AG04450 (cell line): ENCODE measurements around a stretch of chr4.

GRCh38 chr4:152531103-152531985 lies 4.5 kb downstream of the FBXW7 start:
- CAGE, long polyA plus RNA, result no peak
- RRBS, result no CpG with 5 or more reads among the region's 4 CpGs

GRCh38 chr4:152532096-152533166 lies 3.5 kb downstream of the FBXW7 start:
- CAGE, long polyA plus RNA, result no peak
- RRBS, result no CpG with 5 or more reads among the region's 13 CpGs

GRCh38 chr4:152589360-152589667 lies 53.4 kb upstream of the FBXW7 start:
- CAGE, long polyA plus RNA, result no peak
- RRBS, result no CpG with 5 or more reads among the region's 2 CpGs

GRCh38 chr4:152942960-152943587 lies 7.0 kb downstream of the FHDC1 start:
- CAGE, long polyA plus RNA, result no peak
- RRBS, result no CpG with 5 or more reads among the region's 6 CpGs

DNA sequence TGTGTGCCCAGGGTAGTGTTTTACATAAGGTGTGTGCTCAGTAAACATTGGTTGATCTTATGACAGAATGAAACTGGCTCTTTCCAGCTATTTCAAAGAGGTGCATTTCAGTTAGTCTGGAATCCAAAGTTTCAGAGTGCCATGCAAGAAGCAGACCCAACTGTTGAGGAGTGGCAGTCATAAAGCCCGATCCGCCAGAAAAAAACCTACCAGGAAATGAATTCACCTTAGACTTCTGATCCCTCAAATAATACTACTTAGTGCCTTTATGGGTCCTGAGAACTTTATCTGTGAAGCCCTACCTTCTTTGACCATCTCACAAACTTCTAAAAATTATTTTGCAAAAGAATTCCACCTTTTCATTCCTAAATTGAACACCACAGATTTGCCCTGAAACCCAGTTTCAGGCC lies 14.9 kb downstream of the TRIM2 start:
- CAGE, long polyA plus RNA, result no peak
- RRBS, result no CpG with 5 or more reads among the region's 2 CpGs

GRCh38 chr4:153223916-153224590 lies 19.8 kb downstream of the TRIM2 start:
- CAGE, long polyA plus RNA, result no peak
- RRBS, result no CpG with 5 or more reads among the region's 1 CpG

DNA sequence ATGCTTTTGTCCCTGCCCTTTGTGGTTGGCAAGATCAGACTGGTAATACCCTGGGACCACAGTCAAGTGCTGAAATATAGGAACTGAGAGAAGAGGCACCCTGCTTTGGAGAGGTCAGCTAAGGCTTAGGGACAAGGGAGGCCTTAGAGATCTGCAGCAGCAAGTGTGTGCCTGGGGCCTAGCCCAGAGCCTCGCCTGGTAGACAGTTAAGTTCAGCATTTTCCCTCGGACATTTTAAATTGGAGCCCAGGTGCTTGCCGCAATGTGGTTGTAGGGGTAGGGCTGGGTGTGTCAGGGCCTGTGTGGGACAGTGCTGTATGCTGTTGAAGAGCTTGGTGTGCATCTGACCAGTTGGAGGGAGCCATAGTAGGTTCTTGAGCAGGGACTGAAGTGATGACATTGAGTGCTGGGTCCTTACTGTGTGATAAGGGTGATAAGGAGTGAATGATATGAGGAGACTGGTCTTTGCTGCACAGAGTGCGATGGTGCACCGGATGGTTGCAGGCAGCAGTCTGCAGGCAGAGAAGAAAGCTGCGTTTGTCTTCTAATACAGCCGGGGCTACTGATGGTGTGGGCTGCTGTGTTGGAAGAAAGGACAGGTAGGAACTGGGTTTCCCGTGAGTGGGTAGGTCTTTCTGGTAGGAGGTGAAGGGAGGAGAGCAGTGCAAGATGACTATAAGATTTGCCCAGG lies 6.8 kb downstream of the TMEM131L start:
- CAGE, long polyA plus RNA, result no peak
- RRBS, result 86% methylated on average over 3 of the region's 8 CpGs

GRCh38 chr4:153498397-153499097 lies 32.4 kb downstream of the TMEM131L start:
- CAGE, long polyA plus RNA, result no peak
- RRBS, result no CpG with 5 or more reads among the region's 6 CpGs

GRCh38 chr4:153554701-153555122 lies 88.6 kb downstream of the TMEM131L start:
- CAGE, long polyA plus RNA, result no peak
- RRBS, result no CpG with 5 or more reads among the region's 3 CpGs

DNA sequence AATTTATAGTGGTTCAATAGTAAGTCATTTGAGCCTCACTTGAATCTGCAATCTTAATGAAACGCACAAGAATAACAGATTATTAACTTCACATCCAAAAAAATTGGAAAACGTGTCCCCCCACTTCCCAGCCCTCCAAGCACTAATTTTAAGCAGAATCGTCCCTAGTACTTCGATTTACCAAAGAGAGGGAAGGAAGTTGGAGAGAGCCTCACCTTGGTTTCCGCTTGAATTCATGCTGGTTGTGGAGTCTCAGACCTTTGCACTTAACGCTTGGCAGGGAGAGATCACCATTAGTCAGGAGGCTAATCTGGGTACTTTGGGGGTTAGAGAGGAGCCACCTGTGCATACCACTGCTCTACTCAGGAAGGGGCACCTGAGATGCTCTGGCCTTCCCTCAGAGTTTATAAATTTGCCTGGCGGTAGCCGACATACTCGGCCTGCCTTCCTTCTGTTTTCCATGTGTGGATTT lies 104.0 kb downstream of the TMEM131L start:
- CAGE, long polyA plus RNA, result no peak
- RRBS, result no CpG with 5 or more reads among the region's 9 CpGs

- CAGE, long polyA plus RNA, result no peak
- RRBS, result no CpG with 5 or more reads among the region's 9 CpGs
Measured at GRCh38 chr4:153576934-153577541, 107.0 kb upstream of the TLR2 start.

GRCh38 chr4:153626794-153627058 lies 57.4 kb upstream of the TLR2 start:
- CAGE, long polyA plus RNA, result no peak
- RRBS, result no CpG with 5 or more reads among the region's 2 CpGs

GRCh38 chr4:153651384-153652414 lies 32.4 kb upstream of the TLR2 start:
- CAGE, long polyA plus RNA, result no peak
- RRBS, result no CpG with 5 or more reads among the region's 12 CpGs

DNA sequence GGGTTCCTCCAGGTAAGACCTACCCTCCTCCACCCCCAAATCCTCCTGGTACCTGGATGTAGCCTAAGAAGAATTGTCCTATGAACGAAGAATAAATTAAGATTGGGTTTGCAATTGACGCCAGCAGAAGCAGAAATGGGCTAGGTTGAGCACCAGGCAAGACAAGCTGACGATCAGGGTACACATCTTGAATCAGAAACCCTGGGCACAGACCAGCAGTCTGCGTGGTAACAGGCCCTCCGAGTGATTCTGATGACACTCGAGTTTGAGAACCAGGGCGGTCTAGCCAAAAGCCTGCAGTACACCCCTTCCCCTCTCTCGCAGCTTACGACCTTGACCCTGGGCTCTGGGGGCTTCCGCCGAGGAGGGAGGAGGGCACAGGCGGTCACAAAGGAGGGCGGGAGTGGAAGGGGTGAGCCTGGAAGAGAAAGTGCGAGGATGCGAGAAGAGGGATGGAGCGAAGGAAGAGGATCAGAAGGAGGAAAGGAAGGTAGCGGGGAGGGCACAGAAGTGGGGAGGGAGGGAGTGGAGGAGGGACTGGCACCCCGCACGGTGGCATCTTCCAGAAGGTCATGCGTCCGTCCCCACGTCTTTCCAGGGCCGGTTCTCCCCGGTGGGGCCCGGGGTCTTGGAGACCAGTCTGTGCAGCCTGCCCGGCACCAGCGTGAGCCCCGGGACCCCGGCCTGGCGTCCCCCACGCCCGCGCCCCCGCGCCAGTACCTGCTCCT lies 583 bp downstream of the RNF175 start:
- CAGE, long polyA plus RNA, result no peak
- RRBS, result 3% methylated on average over 7 of the region's 35 CpGs

DNA sequence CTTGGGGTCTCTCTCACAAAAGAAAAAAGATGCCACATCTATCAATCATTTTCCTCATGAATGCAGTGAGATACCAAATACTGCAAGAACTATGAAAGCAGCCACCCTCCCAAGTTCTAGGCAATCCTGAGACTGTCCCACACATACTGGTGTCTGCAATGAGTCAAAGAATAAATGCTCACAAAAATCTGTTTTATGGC lies 84.8 kb downstream of the DCHS2 start:
- CAGE, long polyA plus RNA, result no peak

- CAGE, long polyA plus RNA, result no peak
Measured at GRCh38 chr4:154560778-154560957, 2.1 kb upstream of the FGB start.

DNA sequence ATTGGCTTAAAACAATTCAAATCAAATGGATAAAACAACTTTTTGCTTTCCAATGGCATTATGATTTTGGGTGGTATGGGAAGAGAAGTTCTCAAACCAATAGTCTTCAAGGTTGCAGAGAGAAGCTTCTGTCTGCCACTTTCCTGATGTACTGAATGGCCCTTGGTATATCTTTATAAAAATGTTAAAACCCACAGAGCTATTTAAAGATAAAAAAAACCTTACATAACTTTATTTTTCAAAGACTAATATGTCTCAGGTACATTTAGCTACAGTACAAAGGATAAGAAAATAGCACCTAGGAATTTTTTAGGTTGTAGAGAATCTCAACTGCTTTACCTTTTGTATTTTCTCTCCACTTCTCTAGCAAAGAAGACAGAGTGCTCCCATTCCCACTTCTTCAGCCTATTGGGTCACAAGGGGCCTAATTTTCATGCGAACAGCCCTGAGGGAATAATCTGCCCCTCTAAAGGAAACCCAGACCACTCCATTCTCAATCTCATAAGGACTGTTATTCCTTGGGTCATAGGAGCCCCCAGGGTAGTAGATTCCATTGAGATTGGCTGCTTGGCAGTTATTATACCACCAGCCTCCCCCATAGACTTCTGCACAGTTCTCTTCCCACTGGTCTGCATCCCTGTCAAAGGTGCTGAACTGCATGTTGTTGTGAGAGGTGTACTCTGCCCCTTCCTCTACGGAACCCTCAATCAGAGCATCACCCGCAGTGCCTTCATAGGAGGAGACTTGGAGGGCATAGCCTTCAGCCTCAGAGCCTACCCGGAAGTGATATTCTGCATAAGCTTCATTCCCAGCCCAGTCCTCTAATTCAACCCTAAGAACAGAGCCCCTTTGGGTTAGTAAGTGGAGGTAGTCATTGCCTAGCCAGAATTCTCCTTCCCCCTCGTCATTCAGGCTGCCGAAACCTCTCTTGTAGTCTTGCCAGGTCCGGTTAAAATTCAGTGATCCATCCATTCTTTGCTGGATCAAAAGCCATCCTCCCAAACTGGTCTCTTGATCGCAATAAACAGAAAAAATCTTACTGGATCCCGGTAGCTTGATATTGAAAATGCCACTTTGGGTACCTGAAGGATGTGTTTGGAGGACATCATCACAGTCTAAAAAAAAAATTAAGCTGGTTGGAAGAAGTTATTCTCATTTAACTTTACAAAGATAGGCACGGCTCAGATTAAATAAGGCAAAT lies 6.4 kb downstream of the FGA start:
- CAGE, long polyA plus RNA, result no peak
- RRBS, result 79% methylated on average over 3 of the region's 10 CpGs

- CAGE, long polyA plus RNA, result no peak
- RRBS, result no CpG with 5 or more reads among the region's 1 CpG
Measured at GRCh38 chr4:154658618-154658820, 46.1 kb upstream of the FGG start.

DNA sequence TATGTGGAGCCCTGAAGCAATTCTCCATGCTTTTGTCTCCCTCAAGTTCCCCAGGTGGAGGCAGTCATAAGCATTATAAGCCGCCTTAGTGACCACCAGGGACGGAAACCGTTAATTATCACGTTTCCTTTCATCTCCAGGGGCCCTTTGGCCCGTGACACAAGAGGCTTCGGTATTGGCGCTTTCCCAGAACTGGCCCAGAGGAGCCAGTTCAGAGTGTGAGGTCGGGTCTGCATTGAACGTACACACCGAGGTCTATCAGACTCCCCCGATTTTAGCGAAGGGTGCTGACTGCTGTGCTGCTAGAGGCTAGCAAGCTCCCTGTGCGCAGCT lies 2.0 kb upstream of the LRAT start:
- CAGE, long polyA plus RNA, result no peak
- RRBS, result no CpG with 5 or more reads among the region's 13 CpGs

GRCh38 chr4:155495749-155495984 lies 118.9 kb upstream of the MAP9 start:
- CAGE, long polyA plus RNA, result no peak
- RRBS, result no CpG with 5 or more reads among the region's 3 CpGs